Foreskin fibroblast (primary cell): Measurements from ENCODE around the gene CEP170.

GRCh38 chr1:236029364-236030154, 35.3 kb downstream of the NID1 start:
- RRBS = 92% methylated on average over 3 of the region's 28 CpGs

GRCh38 chr1:236038106-236038549, 26.8 kb downstream of the NID1 start:
- RRBS = no CpG with 5 or more reads among the region's 11 CpGs

DNA sequence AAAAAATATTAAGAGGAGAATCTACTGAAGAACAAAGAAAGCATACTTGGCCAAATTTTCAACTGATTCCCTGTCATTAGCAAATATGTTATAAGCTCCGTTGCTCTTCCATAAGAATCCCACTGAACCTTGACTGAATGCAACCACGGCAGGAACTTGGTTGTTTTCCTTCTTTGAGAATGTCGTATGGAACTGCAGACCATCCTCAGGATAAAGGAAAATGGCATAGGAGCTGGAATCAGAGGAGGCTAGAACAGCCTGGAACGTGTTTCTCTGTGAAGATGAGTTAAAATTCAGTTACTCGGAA, 19.5 kb downstream of the NID1 start:
- RRBS = no CpG with 5 or more reads among the region's 5 CpGs

- RRBS = 2% methylated on average over 34 of the region's 53 CpGs
These were observed 405 bp downstream of the ERO1B start for GRCh38 chr1:236281272-236281834.

GRCh38 chr1:236332360-236332746, 50.6 kb upstream of the ERO1B start:
- RRBS = no CpG with 5 or more reads among the region's 12 CpGs

DNA sequence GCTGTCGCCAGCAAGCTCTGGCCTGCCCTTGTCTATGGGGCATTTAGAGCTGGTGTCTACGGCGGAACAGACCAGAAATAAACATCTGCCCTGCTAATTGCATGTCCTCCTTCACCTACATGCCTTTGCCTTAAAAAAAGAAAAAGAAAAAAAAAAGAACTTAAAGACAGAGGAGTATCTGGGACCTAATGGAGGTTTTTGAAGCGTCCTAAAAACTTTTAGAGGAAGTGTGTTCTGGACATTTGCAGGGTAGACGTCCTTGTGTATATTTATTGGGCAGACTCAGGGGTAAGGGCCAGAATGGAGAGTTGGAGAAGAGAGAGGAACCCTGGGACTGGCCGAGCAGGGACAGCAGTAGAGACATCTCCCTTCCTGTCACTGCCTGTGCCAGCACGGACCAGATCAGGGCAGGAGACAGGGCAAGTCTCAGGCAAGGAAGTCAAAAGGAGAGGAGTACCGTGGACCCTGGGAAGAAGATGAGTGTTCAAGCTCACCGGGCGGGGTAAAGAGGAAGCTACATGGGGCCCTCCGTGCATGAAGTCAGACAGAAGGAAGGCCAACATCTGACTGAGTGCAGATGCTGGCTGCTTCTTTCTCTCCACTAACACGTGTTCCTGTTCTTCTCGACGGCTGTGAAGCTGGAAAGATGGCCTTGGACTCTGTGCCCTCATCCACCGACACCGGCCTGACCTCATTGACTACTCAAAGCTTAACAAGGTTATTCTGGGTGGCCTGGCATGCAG, 40.9 kb downstream of the ACTN2 start:
- RRBS = no CpG with 5 or more reads among the region's 16 CpGs

DNA sequence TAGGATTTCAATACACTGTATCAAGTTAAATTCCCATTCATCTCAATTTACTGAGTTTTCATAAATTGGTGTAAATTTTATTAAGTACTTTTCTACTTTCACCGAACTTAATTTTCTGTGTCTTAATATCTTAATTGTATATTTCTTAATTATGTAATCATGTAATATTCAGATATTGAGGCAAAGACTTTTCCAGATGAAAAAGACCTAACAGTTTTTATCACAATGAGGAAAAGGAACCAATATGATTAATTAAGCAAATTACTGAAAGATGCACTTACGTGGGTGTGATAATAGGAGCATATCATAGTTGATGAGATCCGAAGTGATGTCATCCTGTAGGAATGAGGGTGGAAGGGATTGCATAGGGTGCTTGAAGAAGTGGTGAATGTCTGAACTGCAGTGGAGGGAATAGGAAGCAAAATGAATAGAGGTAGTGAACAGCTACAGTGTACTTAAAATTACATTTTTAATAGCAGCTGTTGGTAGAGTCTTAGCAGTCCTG, 155.4 kb downstream of the RYR2 start:
- RRBS = no CpG with 5 or more reads among the region's 3 CpGs

DNA sequence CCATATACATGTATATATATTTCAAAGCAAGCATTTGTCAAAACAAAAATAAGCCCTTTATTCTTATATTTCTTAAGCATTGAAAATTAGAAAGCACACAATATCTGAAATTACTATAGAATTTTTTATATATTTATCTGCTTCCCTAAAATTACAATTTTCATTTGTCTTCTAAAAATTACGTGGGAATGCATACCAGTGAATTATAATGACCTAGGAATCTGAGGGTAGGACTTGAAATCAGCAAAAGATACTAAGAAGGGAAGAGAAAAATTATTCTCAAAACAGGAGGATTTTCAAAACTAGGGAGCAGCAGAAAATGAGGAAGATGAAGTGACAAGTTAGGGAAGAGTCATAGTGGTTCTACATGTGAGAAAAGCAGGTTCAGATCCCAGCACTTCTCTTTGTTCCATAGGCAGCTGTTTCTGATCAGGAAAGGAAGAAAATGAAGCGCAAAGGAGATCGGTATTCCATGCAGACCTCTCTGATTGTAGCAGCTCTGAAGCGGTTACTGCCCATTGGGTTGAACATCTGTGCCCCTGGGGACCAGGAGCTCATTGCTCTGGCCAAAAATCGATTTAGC, 173.8 kb downstream of the ZP4 start:
- RRBS = no CpG with 5 or more reads among the region's 5 CpGs

DNA sequence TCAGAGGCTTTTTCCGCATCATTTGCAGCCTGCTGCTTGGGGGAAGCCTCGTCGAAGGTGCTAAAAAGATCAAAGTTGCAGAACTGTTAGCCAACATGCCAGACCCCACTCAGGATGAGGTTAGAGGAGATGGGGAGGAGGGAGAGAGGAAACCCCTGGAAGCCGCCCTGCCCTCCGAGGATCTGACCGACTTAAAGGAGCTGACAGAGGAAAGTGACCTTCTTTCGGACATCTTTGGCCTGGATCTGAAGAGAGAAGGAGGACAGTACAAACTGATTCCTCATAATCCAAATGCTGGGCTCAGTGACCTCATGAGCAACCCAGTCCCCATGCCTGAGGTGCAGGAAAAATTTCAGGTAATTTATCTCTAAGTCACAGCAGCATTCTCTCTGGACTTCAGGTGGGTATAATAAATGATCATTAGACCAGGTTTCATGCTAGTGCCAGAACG, 106.1 kb downstream of the ZP4 start:
- RRBS = no CpG with 5 or more reads among the region's 8 CpGs

GRCh38 chr1:237868718-237869204, 22.0 kb downstream of the ZP4 start:
- RRBS = no CpG with 5 or more reads among the region's 3 CpGs

DNA sequence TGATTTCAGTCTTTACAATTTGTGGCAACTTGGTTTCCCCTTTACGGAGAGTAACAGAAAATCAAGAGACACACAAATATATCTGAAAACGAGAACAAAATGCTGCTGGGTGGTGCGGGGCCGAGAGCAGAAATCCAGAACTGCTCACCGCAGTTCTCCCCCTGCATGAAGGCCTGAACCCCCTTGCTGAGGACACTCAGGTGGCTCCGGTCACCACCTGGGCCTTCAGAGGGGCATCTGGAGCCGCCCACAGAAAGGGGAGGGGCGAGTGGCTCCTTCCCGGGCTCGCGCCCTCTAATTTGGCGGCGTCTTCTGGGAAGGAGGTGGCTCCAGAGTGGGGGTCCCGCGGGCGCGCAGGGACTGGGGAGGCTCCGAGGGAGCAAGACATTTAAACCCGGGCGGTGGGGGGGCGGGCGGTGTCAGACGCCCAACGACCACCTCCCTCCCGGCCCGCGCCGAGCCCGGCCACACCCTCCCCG, 94.4 kb upstream of the FMN2 start:
- RRBS = 9% methylated on average over 17 of the region's 30 CpGs

- RRBS = no CpG with 5 or more reads among the region's 3 CpGs
These were observed 153.4 kb downstream of the FMN2 start for GRCh38 chr1:240245016-240245632.

GRCh38 chr1:240599253-240599722, 12.7 kb downstream of the GREM2 start:
- RRBS = no CpG with 5 or more reads among the region's 3 CpGs

GRCh38 chr1:241088117-241088430, 268.9 kb downstream of the RGS7 start:
- RRBS = no CpG with 5 or more reads among the region's 1 CpG

DNA sequence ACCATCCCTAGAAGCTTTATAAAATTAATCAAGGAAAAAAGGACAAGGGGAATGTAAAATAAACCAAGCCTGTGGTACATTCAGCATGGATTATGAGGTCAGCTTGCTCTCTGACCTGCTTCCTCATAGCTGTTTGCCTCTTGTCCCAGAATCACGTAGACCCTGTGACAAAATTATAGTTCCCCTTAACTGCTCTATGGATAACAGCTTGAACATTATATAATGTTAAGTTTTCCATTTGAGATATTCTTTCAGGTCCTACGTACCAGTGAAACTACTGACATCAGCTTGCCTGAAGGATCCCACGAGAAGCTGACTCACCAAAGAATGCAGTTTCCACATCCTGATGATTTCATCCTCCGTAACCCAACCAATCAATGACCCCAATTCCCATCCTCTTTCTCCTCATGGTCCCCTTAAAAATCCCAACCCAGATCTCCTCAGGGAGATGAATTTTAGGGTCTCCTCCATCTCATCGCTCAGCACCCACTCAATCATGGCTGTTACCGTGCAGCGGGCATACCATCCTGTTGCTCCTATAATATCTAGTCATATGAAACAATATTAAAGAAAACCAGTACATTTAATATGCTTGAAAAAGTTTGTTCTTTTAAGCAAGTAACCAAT, 27.6 kb downstream of the CHML start:
- RRBS = no CpG with 5 or more reads among the region's 7 CpGs

DNA sequence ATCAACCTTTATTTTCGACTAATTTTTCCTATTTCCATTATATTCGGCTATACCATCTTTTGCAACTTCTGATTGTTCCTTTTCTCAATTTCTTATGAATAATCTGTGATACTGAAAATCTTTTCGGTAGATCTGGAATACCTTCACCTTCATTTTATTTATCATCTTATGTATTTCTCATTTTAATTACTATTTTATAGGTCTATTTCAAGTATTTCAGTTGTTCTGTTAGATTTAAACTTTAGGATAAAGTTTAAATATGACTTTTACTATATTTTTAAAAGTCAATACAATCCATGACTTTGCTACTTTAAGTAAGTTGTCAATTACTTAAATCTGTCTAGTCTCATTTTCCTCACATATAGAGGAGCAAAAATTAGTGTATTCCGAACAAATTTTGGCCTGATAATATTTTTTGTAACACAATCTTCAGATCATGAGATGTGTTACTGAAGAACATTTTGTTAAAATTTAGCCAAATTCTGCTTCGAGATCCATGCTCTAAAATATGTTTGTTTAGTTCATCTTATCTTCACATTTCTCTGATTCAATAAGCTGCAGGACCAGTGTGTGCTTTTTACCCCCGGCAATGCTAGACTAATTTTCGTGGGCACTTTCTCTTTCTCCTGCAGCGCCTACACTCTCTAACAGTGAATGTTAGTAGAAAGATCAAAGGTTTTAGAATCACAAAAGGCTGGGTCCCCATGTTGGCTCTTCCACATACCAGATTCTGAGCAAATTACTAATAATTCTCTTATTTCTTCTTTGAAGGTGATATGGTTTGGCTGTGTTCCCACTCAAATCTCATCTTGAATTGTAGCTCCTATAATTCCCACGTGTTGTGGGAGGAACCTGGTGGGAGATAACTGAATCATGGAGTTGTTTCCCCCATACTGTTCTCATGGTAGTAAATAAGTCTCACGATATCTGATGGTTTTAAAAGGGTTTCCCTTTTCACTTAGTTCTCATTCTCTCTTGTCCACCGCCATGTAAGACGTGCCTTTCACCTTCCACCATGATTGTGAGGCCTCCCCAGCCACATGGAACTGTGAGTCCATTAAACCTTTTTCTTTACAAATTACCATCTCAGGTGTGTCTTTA, 8.6 kb downstream of the CHML start:
- RRBS = no CpG with 5 or more reads among the region's 12 CpGs

- RRBS = no CpG with 5 or more reads among the region's 7 CpGs
These were observed 2.3 kb downstream of the CHML start for GRCh38 chr1:241637654-241638536.

GRCh38 chr1:243231762-243232451, 23.2 kb downstream of the CEP170 start:
- RRBS = no CpG with 5 or more reads among the region's 3 CpGs

GRCh38 chr1:243254872-243255624, at the start of gene CEP170:
Gene CEP170, minus strand, starts transcription at chr1:243255281.
- RRBS = 1% methylated on average over 24 of the region's 77 CpGs